Parietal lobe (tissue), 2 donors: Measurements from ENCODE around the gene TOLLIP.

- RAMPAGE, long total RNA = no peak
These were observed 20.3 kb downstream of the TSPAN4 start for GRCh38 chr11:862914-863483.

- RAMPAGE, long total RNA = no peak
These were observed 27.1 kb downstream of the TSPAN4 start for GRCh38 chr11:869553-870360.

GRCh38 chr11:919037-919707 is 6.5 kb upstream of the AP2A2 start:
- RAMPAGE, long total RNA = no peak

- RAMPAGE, long total RNA = no peak
These were observed 25.7 kb downstream of the MUC6 start for GRCh38 chr11:1010668-1011409.

DNA sequence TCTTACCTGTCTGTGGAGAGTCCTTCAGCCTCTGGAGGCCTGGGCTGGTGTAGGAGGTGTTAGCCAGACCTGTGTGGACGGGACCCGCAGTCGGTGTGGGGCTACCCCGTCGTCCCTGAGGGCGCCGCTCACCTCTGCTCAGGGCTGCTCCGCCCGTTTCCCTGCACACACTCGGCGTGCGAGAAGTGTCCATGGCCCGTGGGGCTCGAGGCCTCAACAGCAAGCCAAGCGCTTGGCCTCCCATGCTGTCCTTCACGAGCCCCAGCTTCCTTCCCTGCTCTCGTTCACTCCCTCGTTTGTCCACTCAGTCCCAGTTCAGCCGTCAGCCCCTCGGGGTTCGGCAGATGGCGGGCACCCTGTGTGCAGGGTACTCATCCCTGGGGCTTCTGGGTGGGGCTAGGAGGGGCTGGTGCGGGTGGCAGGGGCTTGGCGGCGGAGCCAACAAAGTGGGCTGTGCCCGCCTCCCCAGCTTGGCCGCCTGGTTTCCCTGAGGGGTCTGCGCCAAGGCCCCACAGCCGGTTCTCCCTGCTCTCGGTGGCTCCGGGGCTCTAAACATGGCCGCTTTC is 3.4 kb downstream of the MUC6 start:
- RAMPAGE, long total RNA = no peak

DNA sequence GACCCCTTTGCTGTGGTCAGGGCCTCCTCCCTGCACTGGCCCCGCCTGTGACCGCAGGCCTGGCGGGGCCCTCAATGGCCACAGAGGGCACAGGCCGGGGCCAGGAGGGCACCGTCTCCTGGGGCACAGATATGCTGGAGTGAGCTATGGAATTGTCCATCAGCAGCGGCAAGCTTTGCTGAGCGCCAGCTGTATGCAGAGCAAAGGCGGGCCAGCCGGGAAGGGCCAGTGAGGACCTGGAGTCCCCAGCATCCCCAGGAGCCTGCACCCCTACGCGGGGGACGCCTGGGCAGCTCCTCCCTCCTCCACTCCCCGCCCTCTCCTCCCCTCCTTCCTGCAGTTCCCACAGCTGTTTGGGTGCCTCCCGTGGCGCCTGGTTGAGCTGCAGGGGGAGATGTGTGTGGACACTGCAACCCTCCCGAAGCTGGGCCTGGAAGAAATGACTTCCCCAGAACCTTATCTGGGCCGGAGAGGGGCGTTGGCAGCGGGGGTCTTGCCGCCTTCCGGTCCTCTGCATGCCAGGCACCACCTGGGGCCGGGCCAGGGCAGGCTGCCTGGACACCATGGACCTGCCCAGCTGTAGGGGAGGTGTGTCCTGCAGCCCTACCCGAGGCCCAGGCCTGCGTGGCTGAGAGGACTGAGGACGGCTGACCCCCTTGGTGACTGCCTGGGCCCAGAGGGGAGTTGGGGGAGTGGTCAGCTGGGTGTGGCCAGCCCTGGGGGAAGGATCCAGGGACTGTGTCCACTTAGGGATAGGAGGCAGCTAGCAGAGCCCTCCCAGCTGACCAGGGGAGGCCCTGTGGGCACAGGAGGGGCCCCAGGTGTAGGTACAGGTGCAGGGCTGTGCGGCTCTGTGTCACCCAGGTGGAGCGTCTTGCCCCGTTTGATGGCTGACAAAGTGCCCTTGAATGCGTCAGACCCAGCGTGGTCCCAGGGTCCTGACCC is 16.7 kb upstream of the MUC6 start:
- RAMPAGE, long total RNA = no peak

DNA sequence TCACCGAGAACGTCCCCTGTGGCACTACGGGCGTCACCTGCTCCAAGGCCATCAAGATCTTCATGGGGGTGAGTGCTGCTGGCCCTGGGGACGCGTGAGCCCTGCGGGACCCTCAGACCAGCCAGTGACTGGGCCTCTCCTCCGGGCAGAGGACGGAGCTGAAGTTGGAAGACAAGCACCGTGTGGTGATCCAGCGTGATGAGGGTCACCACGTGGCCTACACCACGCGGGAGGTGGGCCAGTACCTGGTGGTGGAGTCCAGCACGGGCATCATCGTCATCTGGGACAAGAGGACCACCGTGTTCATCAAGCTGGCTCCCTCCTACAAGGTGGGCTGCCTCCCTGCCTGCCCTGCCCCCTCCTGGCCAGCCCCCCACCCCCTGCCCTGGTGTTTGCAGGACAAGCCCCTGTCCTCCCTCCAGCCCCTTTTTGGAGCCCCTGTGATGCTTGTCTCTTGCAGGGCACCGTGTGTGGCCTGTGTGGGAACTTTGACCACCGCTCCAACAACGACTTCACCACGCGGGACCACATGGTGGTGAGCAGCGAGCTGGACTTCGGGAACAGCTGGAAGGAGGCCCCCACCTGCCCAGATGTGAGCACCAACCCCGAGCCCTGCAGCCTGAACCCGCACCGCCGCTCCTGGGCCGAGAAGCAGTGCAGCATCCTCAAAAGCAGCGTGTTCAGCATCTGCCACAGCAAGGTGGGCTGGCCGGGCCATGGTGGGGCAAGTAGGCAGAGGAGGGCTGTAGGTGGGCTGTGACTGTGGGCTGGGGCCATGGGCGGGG is 51.5 kb upstream of the MUC6 start:
- RAMPAGE, long total RNA = no peak

DNA sequence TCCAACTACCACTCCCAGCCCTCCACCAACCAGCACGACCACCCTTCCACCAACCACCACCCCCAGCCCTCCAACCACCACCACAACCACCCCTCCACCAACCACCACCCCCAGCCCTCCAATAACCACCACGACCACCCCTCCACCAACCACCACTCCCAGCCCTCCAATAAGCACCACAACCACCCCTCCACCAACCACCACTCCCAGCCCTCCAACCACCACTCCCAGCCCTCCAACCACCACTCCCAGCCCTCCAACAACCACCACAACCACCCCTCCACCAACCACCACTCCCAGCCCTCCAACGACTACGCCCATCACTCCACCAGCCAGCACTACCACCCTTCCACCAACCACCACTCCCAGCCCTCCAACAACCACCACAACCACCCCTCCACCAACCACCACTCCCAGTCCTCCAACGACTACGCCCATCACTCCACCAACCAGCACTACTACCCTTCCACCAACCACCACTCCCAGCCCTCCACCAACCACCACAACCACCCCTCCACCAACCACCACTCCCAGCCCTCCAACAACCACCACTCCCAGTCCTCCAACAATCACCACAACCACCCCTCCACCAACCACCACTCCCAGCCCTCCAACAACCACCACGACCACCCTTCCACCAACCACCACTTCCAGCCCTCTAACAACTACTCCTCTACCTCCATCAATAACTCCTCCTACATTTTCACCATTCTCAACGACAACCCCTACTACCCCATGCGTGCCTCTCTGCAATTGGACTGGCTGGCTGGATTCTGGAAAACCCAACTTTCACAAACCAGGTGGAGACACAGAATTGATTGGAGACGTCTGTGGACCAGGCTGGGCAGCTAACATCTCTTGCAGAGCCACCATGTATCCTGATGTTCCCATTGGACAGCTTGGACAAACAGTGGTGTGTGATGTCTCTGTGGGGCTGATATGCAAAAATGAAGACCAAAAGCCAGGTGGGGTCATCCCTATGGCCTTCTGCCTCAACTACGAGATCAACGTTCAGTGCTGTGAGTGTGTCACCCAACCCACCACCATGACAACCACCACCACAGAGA is 58.3 kb upstream of the MUC6 start:
- RAMPAGE, long total RNA = no peak

DNA sequence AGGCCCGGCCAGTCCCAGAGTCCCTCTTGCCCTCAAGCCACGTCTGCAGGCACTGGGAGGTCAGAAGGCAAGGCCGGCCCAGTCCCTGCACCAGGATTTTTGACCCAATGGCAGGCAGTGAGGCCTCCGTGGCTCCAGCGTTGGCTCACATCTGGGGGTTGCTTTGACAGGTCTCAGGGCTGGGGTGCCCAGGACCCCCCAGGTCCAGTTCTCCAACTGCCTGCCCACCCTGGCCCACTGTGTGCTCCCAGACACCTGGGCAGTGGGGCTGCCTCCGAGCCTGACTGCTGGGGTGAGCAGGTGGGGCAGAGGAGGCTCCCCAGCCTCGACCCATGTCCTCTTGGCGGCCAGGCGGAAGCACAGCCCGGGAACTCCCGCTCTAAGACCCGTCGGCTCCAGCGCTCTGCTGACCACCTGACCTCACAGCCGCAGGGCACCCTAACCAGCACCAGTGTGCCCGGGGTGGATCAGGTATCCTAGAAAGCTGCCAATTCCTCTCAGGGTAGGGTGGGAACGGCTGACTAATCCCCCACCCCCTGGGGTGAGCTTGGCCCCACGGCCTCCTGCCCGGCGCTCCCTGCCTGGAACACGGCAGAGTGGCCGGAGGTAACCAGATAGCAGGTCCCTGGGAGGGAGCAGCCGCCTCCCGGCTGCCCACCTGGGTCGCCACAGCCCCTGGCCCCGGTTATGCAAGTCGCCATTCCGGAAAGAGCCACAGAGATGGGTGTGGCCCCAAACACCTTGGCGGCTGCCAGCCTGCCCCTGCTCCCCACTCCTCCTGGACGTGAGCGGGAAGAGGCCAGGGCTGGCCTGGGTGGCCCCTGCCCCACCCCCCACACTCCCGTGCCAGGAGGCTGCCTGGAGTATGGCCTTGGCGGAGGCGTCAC is 19.2 kb upstream of the MUC5B start:
- RAMPAGE, long total RNA = no peak

DNA sequence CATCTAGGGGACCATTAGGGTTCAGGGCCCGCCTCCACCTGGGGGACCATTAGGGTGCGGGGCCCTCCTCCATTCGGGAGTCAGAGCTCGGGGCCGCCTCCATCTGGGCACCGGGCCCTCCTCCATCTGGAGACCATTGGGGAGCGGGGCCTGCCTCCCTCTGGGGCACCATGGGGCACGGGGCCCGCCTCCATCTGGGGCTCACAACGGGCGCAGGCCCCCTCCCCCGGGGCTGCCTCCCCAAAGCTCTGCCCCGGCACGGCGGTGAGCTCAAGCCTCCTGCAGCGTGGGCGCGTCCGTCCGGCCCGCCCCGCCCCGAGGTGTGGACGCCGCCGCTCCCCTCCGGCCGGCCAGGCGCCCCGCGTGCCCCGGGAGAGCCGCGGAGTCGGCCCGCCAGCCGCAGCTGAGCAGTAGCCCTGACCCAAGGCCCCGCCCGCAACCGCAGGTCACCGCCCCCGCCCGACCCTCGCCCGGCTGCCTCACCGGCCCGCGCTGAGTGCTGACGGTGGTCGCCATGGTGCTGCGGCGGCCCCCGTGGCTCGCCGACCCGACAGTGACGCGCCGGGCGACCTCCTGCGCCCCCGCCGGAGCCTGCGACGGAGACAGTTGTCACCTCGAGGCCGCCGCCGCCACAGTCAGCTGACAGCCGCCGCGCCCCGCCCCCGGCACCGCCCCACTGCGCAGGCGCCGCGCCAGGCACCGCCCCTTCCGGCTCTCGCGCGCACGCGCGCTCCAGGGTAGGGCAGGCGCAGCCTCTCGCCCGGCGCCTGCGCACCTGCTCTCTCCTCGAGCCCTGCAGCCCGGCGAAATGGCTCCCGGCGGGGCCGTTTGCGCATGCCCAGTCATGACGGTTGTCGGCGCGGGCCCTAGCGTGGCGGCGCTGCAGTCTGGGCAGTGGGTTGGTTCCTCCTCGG is at the start of gene TOLLIP:
Gene TOLLIP, minus strand, starts transcription at position 650 of the 914 bp plus-strand sequence.
- RAMPAGE, long total RNA = no peak

GRCh38 chr11:1477875-1479257 is 8.2 kb downstream of the MOB2 start:
- RAMPAGE, long total RNA = no peak

DNA sequence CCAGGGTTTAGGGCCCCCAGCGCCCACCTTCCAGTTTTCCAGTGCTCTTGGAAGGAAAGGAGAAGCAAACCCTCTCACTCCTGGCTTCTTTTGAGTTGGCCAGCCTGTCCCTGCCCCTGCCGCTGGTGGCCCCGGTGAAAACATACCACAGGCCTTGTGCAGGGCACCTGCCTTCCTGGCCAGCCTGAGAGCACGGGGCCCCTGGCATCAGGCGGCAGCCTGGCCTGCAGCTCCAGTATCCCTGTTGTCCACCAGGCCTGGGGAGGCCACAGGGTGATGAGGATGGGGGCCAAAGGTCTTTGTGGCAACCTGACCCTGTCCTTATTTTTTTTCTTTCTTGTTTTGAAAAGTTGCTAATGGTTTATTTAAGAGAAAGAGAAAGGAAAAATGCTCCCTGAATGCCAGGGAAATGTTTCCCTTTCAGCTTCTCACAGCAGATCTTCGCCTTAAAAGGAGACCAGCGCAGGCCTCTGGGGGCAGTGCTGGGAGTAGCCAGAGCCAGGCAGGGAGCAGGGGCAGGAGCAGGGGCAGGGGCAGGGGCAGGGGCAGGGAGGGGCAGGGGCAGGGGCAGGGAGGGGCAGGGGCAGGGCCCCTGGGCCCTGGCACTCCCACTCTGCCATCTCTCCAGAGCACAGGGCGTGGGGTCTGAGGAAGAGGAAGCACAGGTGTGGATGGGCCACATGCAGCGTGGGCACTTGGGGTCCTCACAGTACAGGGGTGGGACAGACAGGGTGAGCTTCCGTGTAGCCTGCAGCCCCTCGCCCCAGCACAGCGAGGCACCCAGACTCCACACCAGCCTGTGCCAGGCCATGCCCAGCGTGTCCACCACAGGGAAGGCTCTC is 5.2 kb downstream of the MOB2 start:
- RAMPAGE, long total RNA = no peak

- RAMPAGE, long total RNA = no peak
These were observed 3.8 kb downstream of the MOB2 start for GRCh38 chr11:1482576-1483310.

GRCh38 chr11:1512388-1512587 is 25.7 kb upstream of the MOB2 start:
- RAMPAGE, long total RNA = no peak

- RAMPAGE, long total RNA = no peak
These were observed 32.5 kb upstream of the MOB2 start for GRCh38 chr11:1518902-1519720.

DNA sequence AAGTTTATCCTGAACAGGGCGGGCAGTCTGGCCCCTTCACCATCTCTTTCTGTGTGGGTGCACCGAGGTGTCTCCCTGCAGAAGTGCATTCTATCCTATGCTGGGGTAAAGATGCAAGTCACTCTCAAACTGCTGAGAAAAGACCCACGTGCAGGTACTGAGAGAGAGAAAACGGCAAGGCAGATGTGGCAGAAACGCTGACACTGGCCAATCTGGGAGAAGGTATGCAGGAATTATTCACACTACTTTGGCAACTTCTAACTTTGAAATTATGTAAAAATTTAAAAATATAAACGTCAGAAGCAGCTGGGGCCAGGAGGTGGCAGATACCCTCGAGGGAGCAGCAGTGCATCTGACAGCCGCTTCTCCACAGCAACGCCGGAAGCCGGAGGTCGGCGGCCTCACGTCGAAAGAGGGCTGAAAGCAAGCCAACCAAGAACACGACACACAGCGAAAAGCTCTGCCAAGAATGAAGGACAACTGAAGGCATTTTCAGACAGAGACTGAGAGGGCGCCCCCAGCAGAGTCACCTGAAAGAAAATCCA is 34.2 kb upstream of the MOB2 start:
- RAMPAGE, long total RNA = no peak

GRCh38 chr11:1552618-1552885 is 19.5 kb downstream of the DUSP8 start:
- RAMPAGE, long total RNA = no peak

DNA sequence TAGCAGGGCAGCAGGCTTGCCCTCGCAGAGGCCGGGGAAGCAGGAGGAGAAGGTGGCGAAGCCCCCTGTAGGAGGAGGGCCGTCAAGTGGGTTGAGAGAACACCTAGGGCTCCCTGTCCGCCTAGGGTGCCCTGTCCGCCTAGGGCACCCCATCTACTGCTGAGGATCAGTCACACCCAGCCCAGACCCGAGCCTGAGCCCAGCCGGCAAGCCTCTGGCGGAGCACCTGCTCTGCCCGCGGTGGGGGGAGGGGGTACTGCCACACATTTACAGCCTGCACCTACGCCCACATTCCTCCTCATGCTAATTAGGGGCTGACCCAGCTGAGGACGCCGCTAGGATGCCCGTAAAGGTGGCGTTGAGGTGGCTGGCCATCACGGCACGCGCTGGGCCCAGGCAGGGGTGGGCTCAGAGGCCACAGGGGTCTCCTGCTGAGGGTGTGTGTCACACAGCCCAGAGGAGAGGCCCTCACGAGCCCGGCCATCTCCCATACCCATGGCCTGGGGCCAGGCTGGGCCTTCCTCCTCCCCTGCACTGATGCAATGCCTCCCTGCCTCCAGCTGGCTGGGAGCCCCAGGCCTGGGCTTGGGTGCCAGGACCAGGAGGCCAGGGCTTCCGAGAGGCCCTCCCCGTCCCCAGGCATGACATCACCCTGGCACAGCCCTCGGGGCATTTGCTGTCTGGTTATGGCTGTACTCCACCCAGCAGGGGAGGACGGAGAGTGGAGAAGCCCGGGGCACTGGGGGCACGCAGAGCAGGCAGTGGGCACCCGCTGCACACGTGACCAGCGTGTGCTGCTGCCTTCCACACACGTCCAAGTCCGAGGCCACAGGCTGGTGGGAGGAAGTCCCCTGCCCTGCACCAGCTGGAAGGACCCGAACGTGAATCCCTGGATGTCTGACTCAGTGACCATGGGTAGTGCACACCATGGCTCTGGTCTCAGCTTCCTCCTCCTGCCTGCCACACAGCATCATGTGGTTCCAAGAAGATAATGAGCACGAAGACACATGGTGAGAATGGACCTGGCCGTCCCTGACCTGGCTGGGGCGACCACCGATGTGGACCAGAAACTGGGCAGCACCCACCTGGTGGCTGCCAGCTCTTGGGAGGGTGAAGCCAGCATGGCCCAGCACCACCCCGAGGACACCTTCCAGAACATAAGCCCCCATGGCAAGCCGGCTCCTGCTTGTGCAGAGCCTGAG is 12.7 kb downstream of the DUSP8 start:
- RAMPAGE, long total RNA = no peak

- RAMPAGE, long total RNA = no peak
These were observed 2.8 kb downstream of the DUSP8 start for GRCh38 chr11:1569066-1569958.

- RAMPAGE, long total RNA = no peak
These were observed 8.5 kb downstream of the KRTAP5-6 start for GRCh38 chr11:1705384-1706097.